Metastatic Breast Carcinoma in the Brain (tissue), 10 donors: ENCODE results near the gene SIX3.

GRCh38 chr2:42809764-42810345, 17.5 kb upstream of the HAAO start:
- PRO-cap, 10 experiments = peak in 8 of 10 experiments; most common plus-strand start chr2:42810236 (in 7); most common minus-strand start chr2:42810125 (in 7)

DNA sequence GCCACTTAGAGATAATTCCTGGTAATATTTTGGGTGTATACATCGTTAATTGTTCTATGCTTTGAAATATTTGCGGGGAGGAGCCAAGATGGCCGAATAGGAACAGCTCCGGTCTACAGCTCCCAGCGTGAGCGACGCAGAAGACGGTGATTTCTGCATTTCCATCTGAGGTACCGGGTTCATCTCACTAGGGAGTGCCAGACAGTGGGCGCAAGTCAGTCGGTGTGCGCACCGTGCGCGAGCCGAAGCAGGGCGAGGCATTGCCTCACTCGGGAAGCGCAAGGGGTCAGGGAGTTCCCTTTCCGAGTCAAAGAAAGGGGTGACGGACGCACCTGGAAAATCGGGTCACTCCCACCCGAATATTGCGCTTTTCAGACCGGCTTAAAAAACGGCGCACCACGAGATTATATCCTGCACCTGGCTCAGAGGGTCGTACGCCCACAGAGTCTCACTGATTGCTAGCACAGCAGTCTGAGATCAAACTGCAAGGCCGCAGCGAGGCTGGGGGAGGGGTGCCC, 197.1 kb upstream of the HAAO start:
- PRO-cap, 10 experiments = peak in 1 of 10 experiments; most common plus-strand start position 218 of the sequence (in 1)

DNA sequence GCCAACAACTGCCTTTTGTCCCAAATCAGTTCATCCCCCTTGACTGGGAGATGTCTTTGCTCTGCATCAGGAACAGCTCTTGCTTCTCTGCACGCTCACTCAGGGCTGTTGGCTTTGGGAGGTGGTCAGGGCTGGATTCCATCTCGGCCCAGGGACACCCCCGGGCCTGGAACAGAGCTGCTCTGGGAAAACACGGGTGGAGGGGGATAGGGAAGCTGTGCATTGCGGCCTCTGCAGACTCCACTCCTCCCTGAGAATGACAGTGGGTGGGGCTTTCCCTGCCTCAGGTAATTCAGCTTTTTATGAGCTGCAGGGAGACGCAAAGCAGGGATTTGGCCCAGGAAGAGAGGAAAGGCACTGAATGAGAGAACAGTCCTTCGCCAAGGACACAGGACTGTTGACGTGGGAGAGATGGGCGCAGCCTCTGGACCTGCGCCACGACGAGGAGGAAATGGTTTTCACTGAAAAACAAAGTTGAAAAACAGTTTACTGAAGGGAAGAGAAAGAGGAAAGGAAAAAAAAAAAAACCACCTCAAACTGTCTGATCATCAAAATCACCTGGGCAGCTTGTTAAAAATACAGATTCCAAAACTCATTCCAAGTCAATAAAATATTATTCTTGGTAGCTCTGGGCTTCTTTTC, 194.1 kb downstream of the ZFP36L2 start:
- PRO-cap, 10 experiments = peak in 4 of 10 experiments; most common plus-strand start position 327 of the sequence (in 3); most common minus-strand start position 258 of the sequence (in 4)

DNA sequence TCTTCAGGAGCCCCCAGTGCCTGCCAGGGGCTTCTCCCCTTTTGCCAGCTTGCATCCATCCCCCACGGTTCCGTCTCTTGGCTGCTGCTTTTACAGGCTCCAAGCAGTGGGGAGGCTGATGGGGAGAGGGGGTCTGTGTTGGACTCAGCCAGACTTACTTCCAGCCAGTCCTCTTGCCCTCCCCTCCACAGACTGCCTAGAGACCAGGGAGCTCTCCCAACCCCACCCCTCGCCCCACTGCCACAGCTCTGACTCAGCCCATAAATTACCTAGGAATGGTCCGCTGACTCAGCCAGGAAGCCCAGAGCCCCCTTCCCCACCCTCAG, 184.7 kb downstream of the ZFP36L2 start:
- PRO-cap, 10 experiments = peak in 2 of 10 experiments; most common minus-strand start position 194 of the sequence (in 2)

DNA sequence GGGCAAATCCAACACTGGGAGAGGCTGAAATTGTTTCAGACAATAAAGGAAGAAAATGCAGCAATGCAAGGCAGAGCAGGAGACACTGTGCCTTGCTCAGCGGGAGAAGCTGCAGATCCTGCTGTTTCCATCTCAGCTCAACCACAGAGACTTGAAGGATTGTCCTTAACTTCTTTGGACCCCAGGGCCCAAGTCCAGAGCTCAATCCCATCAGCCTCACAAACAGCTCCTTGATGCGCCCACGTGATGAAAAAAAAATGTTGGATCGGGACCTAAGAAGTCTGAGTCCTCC, 175.7 kb downstream of the ZFP36L2 start:
- PRO-cap, 10 experiments = no peak in any of the 10 experiments

DNA sequence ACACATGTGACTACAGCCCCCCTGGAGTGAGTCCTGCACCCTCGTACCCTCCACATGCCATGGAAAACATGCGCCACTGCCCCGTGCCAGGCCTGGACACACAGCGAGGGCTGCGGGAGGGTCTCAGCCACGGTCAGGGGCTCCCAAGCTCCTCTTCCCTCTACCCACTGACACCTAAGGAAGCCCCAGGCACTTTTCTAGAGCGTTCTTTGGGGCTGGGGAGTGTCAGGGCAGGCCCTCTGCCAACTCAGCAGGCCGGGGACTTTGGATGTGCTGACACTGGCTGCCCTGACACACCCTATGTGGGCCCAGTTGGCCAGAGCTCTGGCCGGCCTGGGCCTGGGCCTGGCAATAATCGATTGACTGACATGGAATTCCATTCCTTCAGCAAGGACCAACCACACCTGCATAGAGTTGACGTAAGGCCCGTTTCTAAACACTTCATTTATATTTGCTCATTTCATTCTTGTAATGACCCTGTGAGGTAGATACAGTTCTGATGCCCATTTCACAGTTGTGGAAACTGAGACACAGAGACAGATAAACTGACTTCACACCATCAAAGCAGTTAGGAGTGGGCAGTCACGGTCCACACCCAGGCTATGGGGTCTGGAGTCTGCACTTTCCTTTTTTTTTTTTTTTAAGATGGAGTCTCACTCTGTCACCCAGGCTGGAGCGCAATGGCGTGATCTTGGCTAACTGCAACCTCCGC, 70.4 kb downstream of the ZFP36L2 start:
- PRO-cap, 10 experiments = no peak in any of the 10 experiments

GRCh38 chr2:43173897-43174282, 52.5 kb downstream of the ZFP36L2 start:
- PRO-cap, 10 experiments = no peak in any of the 10 experiments

- PRO-cap, 10 experiments = no peak in any of the 10 experiments
Observed at GRCh38 chr2:43220783-43220956, 5.7 kb downstream of the ZFP36L2 start.

DNA sequence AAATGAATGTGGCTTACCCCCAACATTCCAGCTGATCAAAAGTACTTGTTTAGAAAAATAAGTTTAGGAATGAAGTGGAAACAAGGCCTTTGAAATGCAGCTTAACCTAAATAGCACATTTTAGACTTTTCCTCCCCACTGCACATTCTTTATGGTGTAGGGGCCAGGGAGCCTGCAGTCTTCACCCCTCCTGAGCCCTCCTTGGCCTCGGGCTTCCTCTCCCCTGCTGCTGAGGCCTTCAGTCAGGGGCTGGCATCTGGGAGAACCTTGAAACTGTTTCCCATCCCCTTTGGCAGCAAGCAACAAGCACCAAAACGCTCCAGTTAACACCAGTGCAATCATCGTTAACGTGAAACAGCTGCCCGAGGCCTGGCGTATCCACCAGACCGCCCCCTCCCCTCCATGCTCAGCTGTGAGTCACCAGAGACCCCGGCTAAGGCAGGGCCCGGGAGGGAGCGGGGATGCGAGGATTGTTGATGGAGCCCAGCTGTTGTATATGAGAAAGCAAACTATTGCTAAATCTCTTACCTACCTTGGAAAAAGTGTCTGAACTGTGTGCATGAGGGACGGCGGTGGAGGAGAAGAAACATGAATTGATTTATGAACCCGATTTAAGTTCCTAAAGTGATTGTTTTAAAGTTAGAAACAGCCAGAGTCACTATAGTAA, 5.3 kb downstream of the ZFP36L2 start:
- PRO-cap, 10 experiments = peak in 4 of 10 experiments; most common plus-strand start position 437 of the sequence (in 1); most common minus-strand start position 199 of the sequence (in 1)

- PRO-cap, 10 experiments = no peak in any of the 10 experiments
Observed at GRCh38 chr2:43267341-43267897, 41.0 kb upstream of the ZFP36L2 start.

DNA sequence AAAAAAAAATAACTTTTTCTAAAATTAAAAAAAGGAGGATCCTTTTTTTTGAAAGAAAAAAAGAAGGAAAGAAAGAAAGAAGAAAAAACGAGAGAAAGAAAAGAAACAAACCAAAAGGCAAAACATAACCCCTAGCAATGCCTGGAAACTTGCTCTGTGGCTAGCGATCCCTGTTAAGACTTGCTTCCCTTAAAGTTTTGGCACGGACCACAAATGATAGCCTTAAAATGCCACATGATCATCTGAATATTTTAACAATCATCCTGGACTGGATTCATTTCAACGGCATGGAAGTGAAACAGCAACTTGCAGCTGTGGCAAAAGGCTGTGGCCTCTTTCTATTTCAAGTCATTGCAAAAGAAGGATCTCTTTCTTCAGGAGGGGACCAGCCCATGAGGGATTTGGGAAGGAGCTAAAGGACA, 107.1 kb upstream of the ZFP36L2 start:
- PRO-cap, 10 experiments = peak in 4 of 10 experiments; most common plus-strand start position 278 of the sequence (in 3); most common minus-strand start position 182 of the sequence (in 2)

GRCh38 chr2:43539971-43540606, 55.7 kb downstream of the THADA start:
- PRO-cap, 10 experiments = no peak in any of the 10 experiments

DNA sequence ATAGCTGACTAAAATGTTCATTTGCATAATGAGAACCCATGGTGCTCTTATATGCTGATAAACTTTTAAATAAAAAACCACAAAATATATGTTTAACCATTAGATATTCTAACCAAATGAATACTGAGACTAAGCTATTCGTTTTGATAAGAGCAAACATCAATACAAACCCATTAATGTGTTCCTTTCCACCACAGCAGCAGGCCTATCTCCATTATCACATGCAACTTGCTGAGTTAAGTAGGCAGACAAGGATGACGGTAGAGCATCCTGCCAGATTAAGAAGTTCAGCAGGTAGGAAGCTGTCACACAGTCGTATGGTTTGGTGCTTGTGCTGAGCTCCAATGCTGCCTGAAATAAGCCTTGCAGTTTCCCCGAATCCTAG, 39.7 kb downstream of the THADA start:
- PRO-cap, 10 experiments = no peak in any of the 10 experiments

DNA sequence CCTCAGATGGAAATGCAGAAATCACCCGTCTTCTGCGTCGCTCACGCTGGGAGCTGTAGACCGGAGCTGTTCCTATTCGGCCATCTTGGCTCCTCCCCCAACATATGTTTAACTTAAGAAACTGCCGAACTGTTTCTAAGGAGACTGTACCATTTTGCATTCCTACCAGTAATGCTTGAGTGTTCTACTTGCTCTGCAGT, 9.9 kb downstream of the C1GALT1C1L start:
- PRO-cap, 10 experiments = no peak in any of the 10 experiments

DNA sequence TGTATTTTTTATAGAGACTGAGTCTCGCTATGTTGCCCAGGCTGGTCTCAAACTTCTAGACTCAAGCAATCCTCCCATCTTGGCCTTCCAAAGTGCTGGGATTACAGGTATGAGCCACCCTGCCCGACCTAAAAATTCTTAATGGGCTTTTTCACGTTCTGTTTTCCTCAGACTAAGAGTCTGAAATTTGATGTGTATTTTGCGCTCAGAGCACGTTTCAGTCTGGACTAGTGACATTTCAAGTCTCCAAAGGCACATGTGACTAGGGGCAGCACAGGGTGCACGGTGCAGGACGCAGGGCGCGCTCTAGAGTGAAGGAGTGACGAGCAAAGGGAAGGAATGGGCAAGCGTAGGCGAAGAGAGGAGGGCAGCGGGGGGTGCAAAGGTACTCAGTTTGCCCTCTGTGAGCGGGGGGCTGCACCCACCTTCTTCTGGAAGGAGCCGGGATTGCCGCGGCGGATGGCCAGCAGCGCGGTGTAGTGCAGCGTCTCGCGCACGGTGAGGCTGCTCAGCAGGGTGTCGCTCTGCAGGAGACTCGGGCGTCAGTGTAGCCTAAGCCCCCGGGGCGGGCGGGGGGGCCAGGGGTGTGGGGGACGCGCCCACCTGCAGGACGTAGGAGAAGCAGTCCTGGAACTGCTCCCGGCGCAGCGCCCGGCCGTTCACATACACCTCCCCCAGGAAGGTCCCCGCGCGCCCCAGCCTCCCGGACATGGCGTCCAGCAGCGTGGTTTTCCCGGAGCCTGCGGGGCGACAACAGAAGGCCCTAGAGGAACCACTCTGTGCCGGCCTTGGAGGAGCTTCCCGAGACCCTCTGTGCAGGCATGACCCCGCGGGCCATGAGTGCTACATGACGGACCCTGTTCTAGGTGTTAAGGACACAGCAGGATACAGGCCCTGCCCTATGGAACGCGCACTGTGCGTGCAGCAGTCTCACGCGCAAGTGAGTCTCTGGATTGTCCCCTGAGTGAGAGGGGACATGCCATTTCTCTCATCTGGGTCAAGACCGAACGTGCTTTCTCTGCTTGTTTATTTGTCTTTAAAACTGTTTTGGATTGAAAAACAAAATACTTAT, 7.0 kb downstream of the ABCG5 start:
- PRO-cap, 10 experiments = peak in 1 of 10 experiments; most common plus-strand start position 290 of the sequence (in 1)

DNA sequence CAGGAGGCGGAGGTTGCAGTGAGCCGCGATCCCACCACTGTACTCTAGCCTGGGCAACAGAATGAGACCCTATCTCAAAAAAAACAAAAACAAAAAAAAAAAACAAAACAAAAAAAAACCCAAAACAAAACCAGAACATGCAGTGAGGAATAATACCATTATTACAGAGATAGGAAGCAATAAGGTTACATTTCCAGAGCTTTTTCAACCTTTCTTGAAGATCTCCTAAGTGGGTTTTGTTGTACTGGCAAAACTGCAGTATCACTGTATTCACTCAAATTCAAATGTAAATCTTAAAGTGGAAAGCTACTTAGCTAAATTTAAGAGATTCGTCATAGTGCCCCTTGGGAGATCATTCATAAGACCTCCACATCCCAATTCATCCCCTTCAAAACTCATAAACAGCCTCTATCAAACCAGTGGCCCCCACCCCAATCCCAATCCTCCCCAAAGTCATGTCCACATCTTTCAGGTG, 65.9 kb downstream of the ABCG8 start:
- PRO-cap, 10 experiments = no peak in any of the 10 experiments

DNA sequence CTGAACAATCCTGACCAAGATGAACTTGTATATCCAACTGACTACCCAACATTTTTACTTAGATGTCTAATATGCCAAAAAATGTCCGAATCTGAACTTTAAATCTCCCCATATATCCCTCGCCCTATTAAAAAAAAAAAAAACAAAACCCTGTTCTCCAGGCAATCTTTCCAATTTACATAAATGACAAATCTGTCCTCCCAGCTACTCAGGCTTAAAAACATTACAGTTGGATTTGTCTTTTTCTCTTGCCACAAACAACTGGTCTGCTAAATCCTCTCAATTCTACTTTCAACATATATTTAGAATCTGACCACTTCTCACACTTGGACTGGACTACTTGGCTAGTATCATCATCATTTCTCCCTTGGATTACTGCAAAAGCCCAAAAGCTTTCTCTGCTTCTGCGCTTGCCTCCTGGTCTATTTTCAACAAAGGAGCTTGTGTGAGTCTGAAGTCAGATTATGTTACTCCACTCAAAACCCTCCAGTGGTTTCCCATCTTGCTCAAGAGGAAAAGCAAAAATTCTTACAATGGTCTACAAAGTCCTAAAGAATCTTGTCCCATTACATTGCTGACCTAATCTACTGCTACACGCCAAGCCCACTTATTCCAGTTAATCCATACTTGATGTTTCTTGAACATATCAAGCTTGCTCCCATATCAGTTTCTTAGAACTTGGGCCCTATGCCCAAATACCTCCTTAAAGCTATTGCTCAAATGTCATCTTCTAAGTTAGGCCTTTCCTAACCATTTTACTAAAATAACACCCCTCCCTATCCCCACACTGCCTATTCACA, 9.7 kb downstream of the PREPL start:
- PRO-cap, 10 experiments = no peak in any of the 10 experiments

GRCh38 chr2:44468351-44469043, 106.8 kb downstream of the CAMKMT start:
- PRO-cap, 10 experiments = no peak in any of the 10 experiments

- PRO-cap, 10 experiments = no peak in any of the 10 experiments
Observed at GRCh38 chr2:44802456-44803420, 138.8 kb upstream of the SIX3 start.

DNA sequence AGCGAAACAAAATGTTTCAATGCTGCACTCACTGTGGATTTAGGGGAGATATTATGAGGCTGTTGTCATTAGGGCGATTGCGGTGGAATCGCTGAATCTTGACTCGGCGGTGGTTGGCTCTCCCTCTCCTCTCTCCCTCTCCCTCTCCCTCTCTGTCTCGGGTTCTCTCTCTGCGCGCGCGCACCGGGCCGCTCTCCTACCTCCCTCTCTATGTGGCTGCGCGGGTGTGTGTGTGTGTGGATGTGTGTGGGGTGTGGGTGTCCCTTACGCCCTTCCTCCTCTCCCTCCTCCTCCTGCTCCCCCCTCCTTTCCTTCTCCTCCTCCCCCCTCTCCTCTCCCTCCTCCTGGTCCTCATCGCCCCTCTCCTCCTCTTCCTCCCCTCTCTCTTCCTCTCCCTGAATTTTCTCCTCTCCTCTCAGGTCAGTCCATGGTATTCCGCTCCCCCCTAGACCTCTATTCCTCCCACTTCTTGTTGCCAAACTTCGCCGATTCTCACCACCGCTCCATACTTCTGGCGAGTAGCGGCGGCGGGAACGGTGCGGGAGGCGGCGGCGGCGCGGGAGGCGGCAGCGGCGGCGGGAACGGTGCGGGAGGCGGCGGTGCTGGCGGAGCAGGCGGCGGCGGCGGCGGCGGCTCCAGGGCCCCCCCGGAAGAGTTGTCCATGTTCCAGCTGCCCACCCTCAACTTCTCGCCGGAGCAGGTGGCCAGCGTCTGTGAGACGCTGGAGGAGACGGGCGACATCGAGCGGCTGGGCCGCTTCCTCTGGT, at the start of gene SIX3:
Gene SIX3 (plus strand): TSS at position 25 of the 767 bp plus-strand sequence.
- PRO-cap, 10 experiments = peak in 3 of 10 experiments; most common plus-strand start position 513 of the sequence (in 2); most common minus-strand start position 154 of the sequence (in 2)